Measurements from ENCODE around the gene ELFN1.

- PRO-cap = no peak
- RAMPAGE, long total RNA = no peak
These were observed 1.7 kb upstream of the MICALL2 start for GRCh38 chr7:1460583-1461722.

- PRO-cap = no peak
- RAMPAGE, long total RNA = no peak
These were observed 9.9 kb upstream of the MAFK start for GRCh38 chr7:1520465-1521124.

GRCh38 chr7:1545415-1546275 lies 10.4 kb downstream of the TMEM184A start:
- PRO-cap = no peak
- RAMPAGE, long total RNA = no peak

DNA sequence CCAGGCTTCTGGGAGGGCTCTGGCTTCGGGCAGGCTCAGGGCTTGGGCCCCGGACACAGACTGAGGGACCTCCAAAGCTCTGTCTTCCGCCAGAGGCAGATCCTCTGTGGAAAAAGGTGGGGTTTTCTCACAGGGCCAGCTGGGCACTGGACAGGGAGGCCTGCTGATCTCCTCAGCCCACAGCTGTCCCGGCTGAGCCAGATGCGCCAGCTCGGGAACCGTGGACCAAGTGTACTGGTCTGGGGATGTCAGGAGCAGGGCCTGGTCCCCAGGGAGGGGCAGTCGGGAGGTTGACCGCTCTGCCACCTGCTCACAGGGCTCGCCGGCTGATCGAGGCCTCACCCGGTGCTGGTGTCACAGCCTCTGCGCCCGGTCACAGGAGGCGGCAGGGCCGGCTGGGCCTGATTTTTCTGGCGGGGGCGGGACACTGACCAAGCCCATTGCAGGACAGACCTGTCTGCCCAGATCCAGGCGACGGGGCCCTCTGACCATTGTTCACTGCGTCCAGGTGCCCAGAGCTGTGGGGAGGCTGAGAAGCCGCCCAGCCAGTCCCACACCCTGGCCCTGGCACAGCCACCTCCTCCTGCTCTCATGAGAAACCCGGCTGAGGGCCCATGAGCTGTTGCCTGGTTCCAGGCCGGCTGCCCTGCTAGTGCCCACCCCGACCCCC lies 2.9 kb upstream of the TMEM184A start:
- PRO-cap = no peak
- RAMPAGE, long total RNA = no peak

GRCh38 chr7:1669473-1670401 lies at the start of gene ELFN1:
ELFN1 (plus strand) TSS chr7:1670277.
- PRO-cap = no peak
- RAMPAGE, long total RNA = no peak

DNA sequence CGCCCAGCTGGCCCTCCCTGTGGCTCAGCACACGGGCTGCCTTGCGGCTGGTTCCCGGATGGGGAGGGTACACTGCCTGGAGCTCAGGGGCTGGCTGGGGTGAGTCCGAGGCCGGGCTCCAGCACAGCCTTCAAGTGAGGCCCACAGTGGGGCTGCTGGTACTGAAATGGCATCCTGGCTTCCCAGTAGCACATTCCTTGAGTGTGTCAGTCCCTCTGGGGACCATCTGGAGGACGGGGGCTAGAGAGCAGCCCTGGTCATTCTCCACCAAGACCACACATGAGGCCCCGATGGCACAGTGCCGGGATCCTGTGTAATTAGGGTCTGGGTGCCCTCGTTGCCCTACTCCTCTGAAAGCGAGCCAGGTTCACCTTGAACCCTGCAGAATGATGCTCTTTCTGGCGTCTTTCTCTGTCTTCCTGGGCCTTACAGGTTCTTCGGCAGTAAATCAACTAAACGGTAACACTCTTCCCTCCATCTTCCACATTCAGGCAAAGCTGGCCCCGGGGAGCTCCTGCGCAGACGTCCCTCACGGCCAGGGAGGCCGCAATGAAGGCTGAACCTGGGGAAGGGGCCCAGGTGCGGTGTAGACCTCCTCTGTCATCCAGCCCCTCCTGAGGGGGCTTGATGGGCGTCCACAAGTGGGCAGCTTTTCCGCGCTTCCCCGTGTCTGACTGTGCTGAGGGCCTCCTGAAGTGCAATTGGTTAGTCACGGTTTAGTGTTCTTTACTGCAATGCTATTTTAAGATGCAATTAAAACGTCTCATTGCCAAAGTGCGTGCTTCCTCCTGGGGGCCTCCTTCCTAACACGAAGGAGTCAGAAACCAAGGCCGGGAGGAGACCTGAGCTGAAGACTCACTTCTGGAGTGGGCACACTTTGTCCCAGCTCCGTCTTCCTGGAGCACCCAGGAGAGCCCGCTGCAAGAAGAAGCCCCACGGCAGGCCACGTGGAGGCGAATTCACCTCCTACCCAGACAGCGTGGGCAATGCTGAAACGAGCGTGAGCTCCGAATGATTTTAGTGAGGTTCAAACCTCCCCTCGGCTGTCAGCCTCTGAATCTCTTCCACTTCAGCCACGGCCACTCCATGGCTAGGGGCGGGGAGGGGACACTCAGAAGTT lies 173.1 kb downstream of the ELFN1 start:
- PRO-cap = no peak
- RAMPAGE, long total RNA = no peak

DNA sequence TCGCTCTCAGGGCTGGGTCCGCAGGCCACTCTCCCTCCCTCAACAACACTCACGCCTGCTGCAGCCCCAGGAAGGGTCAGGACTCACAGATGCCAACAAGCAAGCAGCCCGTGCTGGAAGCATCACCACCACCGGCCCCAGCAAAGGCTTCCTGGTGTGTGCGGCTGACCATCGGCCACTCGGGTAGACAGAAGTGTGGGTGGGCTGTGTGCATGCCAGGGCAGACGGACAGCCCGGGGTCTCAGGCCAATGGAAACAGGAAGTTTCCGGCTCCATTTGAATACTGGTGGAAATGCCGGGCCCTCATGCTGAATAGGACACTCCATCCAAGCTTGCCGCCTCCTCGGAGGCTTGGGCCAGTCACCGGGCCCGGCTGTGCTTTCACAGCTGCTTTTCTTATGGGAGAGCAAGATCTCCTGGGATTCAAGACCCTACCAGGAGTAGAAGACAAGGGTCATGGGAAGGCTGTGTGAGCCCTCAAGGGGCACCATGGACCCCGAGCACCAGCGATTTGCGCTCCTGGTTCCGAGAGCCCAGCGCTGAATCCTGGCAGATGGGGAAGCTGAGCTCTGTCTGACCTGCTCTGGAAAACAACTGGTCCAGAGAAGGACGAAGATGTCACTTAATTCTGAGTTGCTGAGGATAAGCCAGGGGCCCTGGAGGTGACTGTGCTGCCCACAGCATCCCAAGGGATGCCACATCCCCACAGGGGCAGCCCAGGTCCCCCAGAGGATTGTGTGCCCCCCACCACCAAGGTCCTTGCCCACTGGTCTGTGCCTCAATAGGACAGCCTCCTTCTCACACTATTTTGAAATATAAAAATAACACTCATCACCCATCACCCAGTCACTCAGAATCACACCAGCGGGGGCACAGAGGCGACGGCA lies 178.3 kb downstream of the ELFN1 start:
- PRO-cap = no peak
- RAMPAGE, long total RNA = no peak

DNA sequence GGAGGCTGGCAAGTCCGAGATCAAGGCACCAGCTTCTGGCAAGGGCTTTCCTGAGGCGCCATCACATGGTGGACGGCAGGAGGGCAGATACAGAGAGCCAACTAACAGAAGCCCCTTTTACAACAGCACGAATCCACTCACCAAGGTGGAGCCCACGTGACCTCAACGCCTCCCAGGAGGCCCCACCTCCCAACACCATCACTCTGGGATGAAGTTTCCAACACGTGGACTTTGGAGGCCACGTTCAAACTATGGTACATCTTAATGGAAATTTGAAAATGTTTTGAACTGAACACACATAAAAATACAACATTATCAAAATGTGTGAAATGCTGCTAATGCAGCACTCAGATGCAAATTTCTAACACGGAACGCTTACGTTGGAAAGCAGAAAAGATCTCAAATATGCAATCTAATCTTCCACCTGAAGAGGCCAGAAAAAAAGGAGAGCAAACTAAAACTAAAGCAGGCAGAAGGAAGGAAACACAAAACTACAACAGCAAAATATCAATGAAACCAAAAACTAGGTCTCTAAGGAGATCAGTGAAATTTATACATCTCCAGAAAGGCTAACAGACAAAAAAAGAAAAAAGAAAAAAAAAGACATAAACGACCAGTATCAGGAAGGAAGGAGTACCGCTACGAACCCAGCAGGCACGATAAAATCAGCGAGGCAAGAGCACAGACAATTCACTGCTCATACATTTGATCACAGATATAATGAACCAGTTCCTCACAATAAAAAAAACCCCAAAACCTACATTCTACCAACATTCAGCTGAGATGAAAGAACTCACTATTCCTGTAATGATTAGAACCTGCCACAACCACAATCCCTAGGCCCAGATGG lies 255.6 kb downstream of the ELFN1 start:
- PRO-cap = no peak
- RAMPAGE, long total RNA = no peak

DNA sequence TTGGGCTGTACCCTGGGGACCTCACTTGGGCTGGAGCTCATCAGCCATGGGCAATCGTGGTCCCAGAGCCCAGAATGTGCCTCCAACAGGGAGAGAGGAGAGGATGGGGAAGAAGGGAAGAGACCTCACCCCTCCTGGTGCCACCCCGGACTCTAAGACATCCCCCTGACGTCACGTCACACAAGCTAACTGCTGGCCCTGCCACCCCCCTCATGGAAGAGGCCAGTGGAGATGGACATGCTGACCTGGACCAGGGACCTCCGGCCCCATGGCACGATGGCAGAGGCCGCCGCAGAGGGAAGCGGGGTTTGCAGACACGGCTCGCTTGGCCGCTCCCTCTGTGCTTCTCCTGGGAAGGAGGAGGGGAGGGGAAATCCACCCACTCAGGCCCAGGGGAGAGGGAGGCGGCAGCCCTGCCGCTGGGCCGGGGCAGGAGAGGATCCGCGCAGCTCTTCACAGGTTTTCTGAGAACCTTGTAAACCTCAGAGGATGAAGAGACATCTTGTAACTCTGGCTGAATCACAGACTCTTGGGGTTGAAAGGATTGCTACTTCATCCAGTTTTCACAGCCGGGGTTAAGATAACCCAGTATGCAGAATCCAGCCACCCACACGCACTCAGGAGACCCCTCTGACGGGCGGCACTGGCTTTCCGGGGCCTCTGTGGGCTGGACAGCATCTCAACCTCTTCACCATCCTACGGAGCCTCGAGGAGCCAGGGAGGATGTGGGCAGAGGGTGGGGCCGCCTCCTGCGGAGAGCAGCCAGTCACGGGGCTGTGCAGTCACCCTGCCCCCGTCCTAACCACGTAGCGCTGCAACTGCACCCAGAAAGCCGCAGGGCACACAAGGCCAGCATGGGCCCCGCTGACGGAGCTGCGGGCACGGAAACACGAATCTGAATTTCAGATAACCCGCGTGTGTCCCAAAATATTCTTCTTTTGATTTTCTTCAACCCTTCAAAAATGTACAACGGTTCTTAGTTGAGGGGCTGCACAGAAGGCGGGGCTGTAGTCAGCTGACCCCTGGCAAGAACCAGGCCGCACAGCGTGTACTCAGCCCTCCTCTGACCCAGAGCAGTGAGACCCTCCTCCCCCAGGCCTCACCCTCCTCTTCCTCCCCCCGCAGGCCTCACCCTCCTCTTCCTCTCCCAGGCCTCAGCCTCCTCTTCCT lies 270.2 kb downstream of the ELFN1 start:
- PRO-cap = bidirectional peak, plus-strand start at position 827 of the sequence, minus-strand start at position 708 of the sequence
- RAMPAGE, long total RNA = no peak

DNA sequence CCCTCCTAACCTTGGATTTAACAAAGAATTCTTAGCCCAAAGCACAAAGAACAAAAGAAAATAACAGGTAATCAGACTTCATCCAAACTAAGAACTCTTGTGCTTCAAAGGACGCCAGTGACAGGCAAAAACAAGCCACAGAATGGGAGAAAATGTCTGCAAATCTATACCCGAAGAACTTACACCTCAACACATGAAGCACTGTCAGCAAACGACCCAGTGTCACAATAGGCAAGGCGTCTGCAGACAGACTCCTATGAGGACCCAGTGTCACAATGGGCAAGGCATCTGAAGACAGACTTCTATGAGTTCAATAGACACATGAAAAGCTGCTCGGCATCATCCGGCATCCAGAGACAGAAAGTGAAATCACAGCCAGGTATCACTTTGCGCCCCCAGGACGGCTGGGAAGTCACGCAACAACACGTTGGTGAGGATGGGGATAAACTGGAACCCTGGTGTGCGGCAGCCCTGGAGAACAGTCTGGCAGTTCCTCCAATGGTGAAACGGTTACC lies 273.2 kb downstream of the ELFN1 start:
- PRO-cap = no peak
- RAMPAGE, long total RNA = no peak

- PRO-cap = no peak
- RAMPAGE, long total RNA = no peak
These were observed 159.8 kb downstream of the MAD1L1 start for GRCh38 chr7:2072922-2073335.

DNA sequence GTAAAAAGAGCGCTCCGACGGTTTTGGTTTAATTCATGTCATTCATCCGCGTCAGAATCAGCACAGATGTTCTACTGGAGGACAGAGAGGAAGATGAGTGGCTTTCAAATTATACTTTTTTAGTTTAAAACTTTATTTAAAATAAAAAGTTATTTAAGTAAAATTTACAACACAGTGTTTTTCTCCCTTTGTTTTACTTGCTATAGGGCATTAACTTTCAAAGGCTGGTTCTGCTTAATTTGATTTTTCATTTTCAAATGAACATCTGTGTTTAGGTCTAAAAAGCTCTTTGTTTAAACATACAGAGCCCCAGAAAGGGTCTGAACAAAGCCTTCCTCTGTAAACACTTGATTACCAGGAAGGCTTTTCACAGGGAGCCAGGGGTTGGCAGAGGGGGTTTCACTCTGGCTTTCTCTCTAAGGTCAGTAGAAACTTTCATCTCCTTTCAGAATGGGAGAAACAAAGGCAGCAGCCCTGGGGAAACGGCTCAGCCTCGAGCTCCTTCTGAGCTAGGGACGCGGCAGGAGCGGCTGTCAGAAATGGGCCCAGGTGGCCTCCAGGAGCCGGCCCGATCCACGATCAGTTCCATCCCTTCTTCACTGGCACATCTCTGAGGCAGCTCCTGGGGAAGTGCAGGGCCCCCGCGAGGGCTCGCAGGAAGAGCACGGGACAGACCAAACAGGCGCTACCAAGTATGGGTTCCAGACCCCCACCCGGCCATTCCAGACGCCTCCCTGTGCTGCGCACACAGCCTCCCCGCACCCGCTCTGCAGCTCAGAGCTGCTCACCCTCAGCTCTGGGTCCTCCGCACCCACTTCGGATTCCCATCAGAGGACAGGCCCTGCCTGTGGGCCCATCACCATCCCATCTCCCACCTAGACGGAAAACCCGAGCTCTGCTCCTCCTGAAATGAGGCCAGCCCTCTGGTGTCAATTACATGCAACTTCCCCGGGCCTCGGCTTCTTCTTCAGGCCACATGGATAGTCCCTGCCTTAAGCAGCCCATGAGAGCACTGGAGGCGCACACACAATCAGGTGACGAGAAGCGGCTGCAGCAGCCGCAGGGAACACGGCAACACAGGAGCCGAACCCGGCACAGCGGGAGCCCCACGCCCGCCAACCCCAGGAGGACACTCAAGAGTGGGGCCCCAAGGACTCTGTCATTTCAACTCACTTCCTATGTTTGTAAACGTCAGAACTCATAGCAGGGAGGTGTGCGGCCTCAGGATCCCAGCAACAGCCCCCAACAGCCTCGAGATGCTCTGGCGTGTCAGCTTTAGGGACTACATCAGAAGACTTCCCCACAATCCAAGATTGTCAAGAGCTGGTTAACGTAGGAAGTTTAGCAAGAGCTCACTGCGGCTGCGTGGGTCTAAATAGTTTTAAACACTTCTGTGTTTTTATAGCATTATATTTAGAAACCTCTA lies 123.9 kb downstream of the MAD1L1 start:
- PRO-cap = unidirectional peak, minus-strand start at position 1,141 of the sequence
- RAMPAGE, long total RNA = no peak

- PRO-cap = bidirectional peak, plus-strand start at chr7:2307751, minus-strand start at chr7:2307746
- RAMPAGE, long total RNA = no peak
These were observed 6.4 kb downstream of the SNX8 start for GRCh38 chr7:2307632-2308362.

GRCh38 chr7:2353843-2354677 lies 567 bp upstream of the EIF3B start:
- PRO-cap = unidirectional peak, minus-strand start at chr7:2354058
- RAMPAGE, long total RNA = no peak

GRCh38 chr7:2440439-2441118 lies 35.6 kb downstream of the GRIFIN start:
- PRO-cap = no peak
- RAMPAGE, long total RNA = no peak

DNA sequence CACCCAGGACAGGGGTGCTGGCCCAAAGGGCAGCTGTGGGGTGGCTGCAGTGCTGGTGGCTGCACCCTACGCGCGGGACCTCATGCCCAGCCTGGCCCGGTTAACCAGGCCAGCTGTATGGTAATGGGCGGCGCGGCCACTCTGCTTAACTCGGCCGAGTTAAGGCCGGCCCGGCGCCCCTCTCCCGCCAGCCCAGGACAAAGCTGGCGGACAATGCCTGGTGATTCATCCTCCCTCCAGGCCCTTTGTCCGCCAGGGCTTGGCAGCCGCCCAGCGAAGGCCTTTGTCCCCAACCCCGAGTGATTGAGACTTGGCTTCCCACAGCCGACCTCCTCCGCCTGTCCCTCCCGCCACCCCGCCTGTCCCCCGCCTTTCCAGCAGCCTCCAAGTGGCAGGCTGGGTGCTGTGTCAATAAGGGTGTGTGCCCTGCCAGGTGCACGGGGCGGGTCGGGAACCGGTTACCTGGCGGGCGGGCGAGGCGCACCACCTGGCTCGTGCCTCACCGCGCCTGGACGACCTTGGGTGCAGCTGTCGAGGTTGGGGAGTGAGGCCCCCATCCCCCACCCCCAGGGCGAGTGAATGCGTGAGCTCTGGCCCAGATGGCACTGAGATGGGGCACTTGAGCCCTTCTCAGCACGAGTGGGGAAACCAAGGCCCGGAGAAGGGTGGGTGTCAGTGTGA lies 4.5 kb downstream of the LFNG start:
- PRO-cap = no peak
- RAMPAGE, long total RNA = no peak

DNA sequence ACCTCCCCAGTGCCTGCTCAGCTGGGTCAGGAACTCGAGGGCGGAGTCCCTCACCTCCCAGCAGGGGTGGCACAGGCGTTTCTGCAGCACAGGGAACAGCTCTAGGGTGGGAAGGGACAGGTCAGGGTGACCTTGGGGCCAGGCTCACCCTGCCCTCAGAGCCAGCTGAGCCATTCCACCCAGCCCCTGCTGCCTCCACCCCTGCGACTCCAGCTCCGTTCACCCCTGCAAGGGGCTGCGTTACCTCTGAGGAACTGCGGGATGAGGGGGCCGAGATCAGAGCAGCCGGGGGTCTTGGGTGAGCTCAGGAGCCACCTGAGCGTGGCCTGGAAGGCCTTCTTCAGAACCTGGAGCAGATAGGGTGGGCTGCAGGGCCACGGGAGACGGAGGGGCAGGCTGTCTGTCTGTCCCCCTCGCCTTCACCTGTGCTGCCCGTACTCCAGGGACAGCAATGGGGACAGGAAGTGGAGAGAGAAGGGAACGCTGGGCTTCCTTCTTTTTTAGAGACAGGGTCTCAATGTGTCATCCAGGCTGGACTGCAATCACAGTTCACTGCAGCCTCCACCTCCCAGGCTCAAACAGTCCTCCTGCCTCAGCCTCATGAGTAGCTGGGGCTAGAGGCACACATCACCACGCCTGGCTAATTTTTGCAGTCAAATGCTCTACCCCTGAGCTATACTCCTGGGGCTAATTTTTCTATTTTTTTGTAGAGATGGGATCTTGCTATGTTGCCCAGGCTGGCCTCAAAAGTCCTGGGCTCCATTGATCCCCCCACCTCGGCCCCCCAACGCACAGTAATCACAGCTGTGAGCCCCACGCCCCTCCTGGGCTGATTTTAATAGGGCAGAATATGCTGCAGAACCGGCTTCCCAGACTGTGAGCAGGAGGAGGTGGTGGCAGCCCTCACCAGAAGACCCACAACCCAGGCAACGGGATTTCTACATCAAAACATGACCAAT lies 15.5 kb downstream of the BRAT1 start:
- PRO-cap = no peak
- RAMPAGE, long total RNA = no peak

DNA sequence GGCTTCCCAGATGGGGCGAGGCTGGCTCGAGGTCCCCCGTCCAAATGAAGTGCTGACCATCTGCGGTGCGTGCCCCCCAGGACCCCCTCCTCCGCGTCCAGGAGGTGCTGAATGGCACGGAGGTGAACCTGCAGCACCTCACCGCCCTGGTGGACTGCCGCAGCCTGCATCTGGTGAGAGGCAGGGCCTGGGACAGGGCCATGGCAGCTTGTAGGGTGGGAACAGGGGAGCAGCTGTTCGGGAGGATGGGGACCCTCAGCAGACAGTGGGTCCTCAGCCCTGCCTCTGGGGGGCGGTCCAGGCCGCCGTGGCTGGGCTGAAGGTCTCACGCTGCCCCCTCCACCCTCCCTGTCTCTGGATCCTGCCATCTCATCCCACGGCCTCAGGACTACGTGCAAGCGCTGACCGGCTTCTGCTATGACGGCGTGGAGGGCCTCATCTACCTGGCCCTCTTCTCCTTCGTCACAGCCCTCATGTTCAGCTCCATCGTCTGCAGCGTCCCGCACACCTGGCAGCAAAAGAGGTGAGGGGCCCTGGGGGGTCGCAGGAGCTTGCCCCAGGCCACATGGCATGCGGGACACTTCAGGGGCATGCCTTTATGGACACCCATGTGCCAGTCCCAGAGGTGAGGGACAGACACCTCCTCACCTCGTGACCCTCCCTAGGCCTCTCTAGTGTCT lies 24.4 kb downstream of the TTYH3 start:
- PRO-cap = no peak
- RAMPAGE, long total RNA = no peak

DNA sequence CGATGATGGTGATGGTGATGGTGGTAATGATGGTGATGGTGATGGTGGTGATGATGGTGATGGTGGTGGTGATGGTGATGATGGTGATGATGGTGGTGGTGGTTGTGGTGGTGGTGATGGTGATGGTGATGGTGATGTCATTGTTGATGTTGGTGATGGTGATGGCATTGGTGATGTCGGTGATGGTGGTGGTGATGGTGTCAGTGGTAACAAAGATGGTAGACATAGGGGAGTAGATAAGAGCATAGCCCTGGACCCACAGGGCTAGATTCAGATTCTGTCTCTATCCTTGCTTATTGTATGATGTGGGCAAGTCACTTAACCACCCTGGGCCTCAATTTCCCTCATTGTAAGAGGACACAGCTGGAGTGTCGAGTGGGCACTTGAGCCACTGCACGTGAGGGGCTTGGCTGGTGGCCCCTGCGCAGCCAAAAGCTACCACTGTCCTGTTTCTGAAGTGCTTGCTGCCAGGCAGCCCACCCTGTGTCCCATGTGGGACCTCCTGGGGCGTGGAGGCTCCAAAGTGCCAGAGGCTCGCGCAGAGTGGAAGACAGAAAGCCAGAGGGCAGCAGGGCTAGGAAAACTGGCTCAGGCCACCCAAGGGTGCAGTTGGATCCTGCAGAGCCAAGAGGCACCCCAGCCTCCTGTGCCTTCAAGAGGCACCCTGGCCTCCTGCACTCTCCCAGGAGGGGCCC lies 25.7 kb downstream of the TTYH3 start:
- PRO-cap = no peak
- RAMPAGE, long total RNA = no peak

DNA sequence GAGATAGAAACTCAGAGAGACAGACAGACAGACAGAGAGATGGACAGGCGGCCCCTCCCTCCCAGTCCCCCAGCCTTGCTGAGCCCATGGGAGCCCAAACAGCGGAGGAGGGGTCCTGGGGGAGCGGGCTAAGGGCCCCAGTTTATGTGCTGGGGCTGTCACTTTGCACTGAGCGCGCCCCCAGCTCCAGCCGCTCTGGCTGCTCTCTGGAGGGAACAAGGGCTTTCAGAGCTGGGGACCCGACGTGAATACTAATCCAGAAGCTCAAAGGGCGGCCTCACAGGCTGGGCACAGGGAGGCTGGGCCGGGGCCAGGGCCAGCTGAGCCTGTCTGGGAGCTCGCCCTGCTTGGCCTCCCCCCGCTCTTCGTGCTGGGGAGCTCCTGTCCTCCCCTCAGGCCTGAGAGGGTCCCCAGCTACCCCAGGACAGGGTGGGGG lies 6.1 kb upstream of the AMZ1 start:
- PRO-cap = no peak
- RAMPAGE, long total RNA = no peak